Myometrial cell (primary cell): ENCODE measurements around a stretch of chr11.

DNA sequence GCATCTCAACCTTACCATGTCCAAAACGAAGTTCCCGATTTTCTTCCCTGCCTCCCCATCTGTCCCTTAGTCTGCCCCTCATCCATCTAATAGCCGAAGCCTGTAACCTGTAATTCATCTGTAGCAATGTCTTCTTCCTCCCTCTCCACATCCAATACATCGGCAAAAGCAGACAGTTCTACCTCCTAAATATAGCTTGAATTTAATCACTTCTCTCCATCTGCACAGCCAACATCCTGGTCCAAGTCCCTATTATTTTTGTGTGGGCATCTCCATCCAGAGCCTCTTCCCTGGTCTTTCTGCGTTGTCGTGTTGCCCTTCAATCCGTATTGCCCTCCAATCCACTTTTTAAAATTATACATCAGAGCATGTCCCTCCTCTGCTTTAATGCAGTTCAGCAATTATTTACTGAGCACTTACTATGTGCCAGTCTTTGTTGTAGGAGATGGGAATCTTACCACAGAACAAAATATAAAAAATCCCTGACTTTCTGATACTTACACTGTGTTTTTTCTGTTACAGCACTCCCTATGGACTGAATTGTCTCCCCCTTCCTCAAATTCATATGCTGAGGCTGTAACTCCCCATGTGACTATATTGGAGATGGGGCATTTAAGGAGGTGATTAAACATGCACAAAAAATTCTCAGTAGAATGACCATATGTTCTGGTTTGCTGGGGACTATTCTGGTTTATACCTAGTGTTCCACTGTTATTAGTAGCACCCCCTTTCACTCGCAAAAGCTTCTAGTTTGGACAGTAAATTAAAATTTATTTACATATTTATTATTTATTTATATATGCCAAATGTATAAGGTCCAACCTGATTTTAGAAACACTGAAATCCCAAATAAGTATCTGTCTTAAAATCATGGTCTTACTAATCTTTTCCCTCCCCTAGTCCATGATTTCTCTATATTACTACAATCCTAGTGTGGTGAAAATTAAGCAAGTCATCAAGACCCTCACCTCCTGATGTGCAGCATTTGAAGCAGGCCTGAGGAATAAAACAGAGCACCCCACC is 2.0 kb upstream of the CSNK2A3 start:
- RAMPAGE, long total RNA: no peak

DNA sequence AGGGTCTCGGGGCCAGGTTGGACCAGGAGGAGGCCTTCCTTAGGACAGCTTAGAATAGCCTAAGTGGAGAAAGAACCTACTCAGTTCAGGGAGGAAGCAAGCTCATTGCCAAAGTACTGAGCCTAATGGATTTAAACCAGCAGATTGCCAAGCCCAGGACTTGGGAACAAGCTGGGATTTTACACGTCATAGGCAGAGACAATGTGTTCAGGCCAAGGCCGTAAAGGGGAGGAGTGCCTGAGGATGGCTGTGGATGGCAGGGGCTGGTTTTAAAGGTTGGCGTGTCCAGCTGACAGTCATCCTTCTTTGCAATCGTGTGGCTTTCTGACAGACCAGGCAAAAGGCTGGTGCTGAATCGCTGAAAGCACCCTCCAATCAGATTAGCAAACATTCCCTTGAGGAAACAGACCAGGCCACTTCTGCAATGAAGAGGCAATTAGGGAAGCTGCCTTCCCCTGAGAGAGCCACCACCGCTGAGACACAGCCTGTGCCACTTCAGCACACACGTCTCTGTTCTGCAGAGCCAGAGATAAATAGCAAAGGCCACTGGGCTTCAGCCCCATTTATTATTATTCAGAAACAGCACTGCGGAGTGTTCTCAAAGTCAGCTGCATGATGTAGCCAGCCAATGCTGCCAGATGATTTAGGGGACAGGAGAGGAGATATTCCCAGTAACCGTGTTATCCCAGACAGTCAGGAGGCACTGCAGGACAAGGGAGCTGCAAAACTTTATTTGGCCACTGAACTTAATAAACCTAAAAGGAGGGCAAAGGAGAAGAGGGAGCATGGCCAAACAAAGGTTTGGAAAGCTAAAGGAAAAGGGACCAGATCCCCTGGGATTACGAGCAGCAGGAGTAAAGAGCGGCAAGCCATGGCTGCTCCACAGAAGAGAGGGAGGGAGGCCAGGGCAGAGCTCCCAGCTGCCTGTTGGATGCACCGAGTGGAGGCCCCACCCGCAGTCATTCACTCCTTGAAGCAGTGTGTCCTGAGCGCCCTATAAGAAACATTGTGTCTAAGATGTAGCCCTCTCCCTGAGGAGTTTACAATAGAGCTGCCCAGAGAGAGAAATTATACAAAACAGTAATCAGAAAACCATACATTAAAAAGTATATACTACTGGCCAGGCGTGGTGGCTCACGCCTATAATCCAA is 54.3 kb upstream of the CSNK2A3 start:
- RAMPAGE, long total RNA: no peak

DNA sequence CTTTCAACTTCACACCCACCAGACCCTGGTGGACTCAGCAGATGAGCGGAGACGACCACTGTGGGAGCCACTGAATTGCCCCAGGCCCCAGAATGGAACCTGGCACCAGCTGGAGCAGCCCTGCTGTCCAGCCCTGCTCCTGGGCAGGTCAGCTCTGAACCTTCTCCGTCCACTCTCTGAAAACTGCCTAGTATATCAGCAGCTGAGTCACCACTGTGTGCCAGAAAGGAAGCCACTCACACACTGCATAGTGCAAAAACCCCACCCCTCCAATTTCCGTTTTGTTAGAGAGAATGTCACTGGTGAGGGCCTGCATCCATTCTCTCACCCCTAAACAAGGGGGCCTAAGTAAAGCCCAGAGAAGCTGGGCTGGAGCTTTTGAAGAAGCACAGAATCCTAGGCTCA is 44.6 kb downstream of the GALNT18 start:
- RAMPAGE, long total RNA: no peak

GRCh38 chr11:11919812-11920553 is 78.2 kb downstream of the USP47 start:
- RAMPAGE, long total RNA: no peak

- RAMPAGE, long total RNA: no peak
These were observed 50.8 kb downstream of the DKK3 start for GRCh38 chr11:11957692-11957951.

- RAMPAGE, long total RNA: no peak
These were observed 44.7 kb downstream of the DKK3 start for GRCh38 chr11:11963506-11964360.

- RAMPAGE, long total RNA: no peak
These were observed 11.5 kb upstream of the DKK3 start for GRCh38 chr11:12019931-12020333.

- RAMPAGE, long total RNA: no peak
These were observed 39.0 kb upstream of the DKK3 start for GRCh38 chr11:12047327-12047911.

GRCh38 chr11:12050270-12050994 is 42.0 kb upstream of the DKK3 start:
- RAMPAGE, long total RNA: no peak

DNA sequence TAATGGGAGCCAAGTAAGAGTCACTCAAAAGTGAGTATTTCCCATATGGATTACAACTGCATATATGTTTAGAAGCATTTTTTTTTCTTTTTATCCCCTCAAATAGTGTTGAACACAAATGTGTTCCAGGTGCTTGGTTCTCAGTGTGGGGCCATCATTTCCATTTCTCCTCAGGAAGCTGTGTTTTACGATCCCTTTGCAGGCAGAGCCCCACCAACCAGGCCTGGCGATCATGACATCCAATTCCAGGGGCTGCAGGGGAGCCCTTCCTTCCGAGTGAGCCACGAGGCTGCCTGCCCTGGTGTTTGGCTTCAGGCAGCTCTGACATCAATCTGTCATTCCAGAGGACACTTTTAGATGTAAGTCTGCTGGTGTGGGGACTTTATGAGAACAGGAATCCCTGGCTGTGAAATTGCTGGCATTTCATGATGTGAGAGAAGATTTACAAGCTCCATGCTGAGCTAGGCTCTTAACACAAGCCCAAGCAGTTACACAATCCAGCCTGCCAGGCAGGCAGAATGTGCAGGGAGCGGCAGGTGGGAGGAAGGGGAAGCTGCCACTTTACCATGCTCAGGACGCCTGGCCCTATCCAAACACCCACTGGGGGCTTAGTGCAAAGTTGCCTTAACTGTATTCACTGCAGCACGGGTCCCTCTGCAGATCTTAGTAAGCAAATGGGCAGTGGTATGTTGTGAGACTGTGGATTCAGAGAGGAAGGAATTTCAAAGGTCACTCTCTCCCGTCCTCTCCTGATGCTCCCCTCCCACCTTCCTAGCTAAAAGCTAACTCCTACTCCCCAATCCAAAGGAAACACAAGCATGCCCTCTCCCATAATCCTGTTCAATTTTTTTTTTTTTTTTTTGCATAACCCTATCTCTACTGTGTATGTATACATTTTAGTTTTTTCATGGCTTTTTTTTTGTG is 43.5 kb upstream of the MICAL2 start:
- RAMPAGE, long total RNA: no peak

DNA sequence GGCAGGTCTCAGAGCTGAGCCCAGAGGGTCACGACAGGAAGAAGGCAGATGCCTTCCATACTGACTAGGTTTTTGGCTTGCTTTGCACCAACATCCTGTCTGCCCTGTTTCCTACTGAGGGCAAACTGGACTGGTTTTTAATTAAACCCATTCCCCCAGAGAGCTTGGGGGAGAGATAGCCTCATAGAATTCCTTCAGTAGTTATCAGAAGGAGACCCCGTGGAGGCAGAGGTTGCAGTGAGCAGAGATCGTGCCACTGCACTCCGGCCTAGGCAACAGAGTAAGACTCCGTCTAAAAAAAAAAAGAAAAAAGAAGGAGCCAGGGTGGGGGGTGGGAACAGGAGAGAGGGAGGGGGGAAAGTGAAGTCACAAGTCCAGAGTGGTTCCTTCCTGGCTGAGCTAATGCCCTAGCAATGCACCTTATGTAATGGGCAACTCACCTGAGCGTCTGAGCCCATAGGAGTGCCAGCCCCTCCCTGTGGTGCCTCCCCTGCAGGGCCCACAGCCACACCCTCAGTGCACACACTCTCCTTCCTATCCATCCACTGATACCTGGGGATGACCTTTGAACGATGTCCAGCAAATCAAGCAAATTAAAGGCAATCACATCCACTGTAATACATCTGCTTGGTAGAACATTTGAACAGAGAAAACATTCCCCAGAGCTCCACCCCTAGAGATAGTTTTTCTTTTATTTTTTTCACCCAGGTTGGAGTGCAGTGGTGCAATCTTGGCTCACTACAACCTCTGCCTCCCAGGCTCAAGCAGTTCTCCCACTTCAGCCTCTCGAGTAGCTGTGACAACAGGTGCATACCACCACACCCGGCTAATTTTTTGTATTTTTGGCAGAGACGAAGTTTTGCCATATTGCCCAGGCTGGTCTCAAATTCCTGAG is 19.7 kb upstream of the MICAL2 start:
- RAMPAGE, long total RNA: no peak

- RAMPAGE, long total RNA: no peak
These were observed 10.0 kb upstream of the MICAL2 start for GRCh38 chr11:12100277-12100820.

- RAMPAGE, long total RNA: no peak
These were observed 4.2 kb downstream of the MICAL2 start for GRCh38 chr11:12114133-12115370.

DNA sequence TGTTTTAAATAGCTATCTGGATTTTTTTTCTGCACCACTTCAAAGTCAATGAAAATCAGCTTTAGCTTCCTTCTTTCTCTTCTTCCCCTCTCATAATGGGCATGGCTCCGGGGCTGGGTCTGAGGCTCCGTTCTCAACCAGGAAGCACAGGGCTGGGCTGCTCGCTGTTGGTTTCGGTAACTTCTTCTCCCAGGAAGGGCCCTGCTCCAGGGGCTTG is 23.8 kb downstream of the MICAL2 start:
- RAMPAGE, long total RNA: no peak

DNA sequence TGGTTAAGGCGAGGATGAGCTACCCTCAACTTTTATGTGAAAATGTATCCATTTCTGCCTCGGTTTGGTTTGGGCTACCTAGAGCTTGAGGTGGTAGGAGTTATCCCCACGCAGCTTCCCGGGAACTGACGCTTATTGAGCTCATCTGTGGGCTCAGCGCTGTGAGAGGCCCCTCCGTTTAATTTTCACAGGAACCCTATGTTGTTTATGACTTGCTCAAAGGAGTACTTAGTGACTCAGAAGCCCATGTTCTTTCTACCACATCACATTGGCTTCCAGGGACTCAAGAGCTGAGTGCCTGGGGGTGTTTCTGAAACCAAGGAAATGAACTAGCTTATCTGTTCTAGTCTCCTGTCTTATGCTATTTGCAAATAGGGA is 40.4 kb downstream of the MICAL2 start:
- RAMPAGE, long total RNA: no peak

DNA sequence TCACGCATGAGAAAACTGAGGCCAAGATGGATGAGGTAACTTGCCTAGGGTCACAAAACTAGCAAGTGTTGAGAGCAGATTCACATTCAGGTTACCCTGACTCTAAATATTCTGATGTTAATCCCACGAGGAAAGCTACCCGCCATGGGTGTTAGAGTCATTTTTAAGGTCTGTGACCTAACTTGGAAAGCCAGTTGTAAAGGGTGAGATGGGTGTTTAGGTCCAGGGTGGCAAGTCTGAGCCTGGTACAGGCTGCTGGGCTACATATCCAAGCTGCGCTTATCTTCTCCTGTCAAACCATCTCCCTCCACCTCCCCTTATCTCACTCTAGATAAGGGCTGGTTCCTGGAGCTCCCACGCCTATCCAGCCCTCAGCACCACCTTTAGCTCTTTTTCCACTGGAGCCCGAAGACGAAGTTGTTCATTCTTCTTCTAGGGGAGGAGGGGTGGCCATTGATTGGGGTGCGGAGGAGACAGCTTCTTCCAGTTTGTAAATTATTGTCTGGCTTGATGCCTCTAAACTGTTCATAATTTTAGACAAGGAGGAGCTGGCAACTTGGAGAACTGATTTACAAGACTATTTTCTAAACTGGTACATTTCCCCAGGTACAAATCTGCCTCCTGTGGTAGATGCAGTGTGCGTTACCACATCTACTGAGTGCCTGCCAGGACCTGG is 48.5 kb downstream of the MICAL2 start:
- RAMPAGE, long total RNA: no peak

DNA sequence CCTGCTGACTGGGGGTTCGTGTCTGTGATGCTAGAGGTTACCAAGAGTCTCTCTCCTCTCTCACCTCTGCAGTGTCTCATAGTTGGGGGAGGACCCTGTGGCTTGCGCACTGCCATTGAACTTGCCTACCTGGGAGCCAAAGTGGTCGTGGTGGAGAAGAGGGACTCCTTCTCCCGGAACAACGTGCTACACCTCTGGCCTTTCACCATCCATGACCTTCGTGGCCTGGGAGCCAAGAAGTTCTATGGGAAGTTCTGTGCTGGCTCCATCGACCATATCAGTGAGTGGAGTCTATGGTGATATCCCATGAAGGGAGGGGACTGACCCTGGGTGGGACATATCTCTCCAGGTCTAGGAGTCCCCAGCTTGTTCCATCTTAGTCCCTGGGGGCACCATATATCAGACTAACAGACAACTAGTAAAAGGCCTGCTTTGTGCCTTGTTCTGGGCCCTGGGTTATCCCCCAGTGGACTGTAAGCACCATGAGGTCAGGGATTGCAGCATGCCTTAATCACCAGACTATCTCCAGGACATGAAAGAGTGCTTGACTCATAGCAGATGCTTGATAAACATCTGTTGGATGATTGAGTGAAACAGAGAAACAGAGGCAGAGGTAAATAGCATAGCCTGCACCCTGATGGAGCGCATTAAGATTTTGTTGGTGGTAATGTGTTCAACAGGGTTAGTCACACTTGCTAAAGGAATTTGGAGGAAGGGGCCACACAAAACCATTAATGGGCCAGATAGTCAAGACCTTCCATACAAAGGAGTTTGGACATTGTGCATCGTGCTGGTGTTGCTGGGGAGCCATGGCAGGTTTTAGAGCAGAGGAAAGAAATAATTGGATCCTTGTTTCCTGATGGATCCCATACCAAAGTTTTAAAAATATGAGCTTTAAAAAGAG is 94.0 kb downstream of the MICAL2 start:
- RAMPAGE, long total RNA: no peak

DNA sequence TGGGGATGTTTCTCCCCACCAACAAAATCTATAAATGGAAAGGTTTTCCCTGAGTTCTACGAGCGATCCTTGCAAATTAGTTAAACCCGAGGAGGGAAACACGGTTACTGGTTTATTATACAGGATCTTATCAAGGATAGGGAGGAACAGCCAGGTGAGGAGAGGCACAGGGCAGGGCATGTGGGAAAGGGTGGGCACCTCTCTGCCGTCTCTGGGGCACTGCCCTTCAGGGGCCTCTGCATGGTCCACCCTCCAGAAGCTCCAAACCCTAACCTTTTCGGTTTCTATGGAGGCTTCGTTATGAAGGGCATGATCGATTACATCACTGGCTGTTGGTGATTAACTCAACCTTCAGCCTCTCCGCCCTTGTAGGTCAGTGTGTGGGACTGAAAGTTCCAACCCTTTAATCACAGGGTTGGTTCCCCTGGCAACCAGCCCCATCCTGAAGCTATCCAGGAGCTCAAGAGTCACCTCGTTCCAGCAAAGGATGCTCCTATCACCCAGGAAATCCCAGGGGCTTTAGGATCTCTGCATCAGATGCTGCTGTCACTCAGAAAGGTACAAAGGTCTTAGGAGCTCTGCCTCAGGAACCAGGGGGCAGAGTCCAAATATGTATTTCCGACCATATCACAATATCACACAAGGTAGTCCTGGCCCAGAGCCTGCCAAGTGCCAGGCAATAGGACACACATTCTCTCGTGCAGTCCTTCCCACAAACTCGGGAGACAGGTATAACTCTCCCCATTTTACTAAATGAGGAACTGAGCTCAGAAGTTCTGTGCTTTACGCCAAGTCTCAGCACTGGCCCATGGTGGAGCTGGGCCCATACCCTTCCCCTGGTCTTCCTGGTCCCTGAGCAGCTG is 123.6 kb upstream of the PARVA start:
- RAMPAGE, long total RNA: no peak

DNA sequence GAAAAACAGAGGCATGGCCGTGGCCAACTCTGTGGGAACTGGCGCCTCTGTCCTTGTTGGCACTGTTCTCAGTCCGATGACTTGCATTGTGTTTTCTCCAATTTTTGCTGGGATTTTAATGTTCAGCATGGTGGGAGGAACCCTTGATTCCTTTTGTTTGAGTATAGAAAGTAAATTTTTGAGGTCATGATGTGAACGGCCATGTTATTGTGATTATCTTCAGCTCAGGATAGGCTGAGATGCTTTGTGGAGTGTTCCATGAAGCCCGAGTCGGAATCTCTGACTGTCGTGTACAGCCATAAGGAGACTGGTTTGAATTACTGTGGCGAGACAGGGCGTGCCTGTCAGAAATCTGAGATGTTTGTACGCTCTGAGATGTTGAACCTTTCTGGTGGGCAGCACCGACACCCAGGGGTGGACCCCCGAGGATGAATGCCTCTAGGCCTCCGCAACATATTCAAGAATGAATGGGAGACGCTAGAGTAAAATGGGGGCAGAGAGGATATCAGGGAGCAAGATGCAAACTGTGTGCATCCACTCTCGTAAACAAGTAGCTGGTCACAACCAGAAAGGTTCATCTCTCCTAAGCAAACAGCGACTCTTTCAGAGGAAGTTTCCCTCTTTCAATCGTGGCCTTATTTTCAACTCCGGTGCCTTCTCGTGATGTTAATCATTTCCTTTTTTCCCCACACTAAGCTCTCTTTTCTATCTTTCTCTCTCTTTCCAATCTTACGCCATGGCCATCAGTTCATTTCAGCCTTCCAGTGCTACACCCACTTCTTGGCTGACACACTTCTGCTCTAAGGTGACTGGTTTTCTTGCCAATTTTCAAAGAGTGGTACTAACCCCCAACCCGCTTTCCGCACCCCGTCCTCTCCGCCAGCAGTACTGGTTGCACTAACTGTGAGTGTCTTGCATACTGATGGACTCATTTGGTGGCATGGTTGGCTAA is 115.4 kb upstream of the PARVA start:
- RAMPAGE, long total RNA: no peak

GRCh38 chr11:12269534-12269873 is 107.9 kb upstream of the PARVA start:
- RAMPAGE, long total RNA: no peak